ENCODE data around the gene CR1L.

DNA sequence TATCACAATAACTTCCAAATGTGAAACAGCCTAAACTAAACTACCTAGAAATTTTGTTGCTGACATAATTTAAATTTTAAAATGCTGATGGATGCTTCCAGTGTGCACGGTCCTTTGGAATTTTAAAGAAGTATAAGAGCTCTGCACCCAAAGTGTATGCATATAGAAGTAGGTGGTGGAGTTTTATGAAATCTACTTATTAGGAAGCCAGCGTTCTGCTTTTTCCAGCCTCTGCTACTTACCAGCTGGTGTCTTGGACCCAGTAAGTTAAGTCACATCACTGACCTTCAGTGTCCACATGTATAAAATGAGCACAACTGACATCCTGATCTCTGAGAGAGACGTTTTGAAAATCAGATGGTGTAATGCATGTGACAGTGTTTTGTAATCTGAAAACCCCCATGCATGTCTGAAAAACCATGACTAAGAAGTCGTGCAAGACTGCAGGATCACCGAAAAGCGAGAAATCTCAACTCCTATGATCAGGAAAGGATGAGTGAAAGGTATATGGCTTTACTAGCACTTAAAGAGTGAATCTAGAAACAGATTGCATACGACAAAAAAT lies 1.9 kb downstream of the CR1 start:
- RRBS: no CpG with 5 or more reads among the region's 7 CpGs
CAGE:
- cytosol, long polyA plus RNA: no peak
- long polyA plus RNA: no peak
- nucleus, long polyA plus RNA: no peak

DNA sequence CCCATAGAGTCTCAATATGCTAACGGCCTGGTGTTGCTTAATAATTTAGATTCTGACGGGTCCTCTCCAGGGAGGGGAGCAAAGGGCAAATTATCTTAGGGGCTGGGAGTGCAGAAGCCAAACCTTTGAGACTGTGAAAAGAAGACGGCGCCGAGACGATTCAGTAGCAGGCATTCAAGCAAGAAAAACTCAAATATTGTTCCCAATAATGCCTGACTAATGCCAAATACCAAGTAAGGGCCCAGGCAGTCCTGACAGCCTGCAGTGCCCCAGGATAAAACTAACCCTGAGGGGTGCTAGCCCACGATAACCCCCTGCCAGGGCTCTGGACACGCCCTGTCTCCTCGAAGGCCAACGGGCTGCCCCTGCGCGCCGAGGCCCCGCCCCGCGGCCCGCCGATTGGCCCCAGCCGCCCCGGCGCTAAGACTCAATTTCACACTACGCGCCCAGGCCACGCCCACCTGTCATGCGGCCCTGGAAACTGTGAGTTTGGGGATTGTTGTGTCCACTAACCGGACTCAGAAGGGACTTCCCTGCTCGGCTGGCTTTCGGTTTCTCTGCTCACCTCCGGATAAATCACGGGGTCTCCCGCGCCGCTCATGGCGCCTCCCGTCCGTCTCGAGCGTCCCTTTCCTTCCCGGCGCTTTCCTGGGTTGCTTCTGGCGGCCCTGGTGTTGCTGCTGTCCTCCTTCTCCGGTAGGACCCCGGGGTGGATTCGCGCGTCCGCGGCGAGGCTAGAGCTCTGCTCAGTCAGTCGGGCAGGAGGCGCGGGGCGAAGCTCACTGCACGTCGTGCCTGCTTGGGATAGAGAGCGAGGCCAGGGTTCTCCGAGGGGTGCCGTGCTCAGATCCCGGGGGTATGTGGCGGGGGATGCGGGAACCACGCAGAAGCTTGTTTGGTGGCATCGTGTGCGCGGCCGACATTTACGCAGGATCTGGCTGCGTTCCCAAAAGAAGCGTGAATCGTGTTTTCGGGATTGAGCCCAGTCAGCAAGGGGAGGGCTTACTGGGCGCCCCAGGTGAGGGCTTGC lies at the start of gene CR1L:
Gene CR1L, plus strand, starts transcription at position 499 of the 1,030 bp plus-strand sequence.
- RRBS: 92% methylated on average over 19 of the region's 72 CpGs
CAGE:
- cytosol, long polyA plus RNA: no peak
- long polyA plus RNA: no peak
- nucleus, long polyA plus RNA: start-site peak on the plus strand centred at position 493 of the sequence, 59 bp wide, 12 reads

- RRBS: no CpG with 5 or more reads among the region's 10 CpGs
CAGE:
- cytosol, long polyA plus RNA: no peak
- long polyA plus RNA: no peak
- nucleus, long polyA plus RNA: no peak
Measured at GRCh38 chr1:207813486-207814515, 61.9 kb downstream of the CD46 start.

DNA sequence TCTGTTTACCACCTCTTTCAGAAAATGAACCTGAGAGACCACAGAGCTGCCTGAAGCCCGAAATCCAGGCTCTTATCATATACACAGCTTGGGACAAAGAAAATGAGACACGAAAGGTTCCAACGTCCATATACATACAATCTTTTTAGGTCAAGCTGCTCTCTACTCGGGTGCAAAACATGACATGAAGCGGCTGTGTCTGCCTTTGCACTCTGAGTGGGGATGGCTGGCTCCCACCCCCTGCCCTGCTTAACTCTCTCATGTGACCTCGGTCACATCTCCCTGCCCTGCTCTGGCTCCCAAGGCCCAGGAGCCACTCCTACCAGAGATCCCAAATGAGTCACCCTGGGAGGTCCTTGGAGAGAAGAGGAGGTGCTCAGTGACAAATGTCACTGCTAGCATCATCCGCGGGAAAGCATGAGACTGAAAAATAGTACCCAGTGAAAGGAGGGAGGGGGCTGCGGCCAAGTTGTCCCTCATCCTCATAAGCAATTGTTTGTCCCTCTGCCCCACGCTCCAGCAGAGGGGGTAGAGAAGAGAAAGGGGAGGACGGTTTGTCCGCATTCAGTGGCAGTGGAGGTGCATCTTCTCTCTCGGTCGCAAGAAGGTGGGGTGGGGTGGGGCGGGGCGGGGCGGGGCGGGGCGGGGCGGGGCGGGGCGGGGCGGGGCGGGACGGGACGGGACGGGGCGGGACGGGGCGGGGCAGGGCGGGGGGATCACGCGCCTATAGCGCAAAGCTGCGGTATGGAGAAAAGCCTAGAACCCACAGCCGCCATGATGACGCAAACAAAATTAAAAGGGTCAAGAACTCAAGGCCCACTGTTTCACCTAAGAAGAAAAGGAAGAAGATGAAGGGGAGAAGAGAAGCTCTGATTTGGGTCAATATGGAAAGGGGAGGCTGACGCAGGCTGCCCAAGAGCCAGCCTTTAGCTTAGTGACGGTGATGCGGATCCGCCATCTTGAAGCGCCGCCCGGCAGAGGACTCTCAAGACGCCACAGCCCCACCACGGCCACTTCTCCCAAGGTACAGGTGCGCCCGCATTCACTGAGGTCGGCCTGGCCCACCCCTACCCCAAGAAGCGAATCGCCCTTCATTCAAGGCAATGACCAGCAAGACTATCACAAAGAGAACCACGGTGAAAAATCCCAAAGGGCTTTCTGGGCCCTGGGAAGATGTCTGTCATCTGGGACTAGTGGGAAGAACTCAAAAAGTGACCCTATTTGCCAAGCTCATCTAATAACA lies 66.2 kb downstream of the CD46 start:
- RRBS: no CpG with 5 or more reads among the region's 52 CpGs
CAGE:
- cytosol, long polyA plus RNA: no peak
- long polyA plus RNA: no peak
- nucleus, long polyA plus RNA: no peak

GRCh38 chr1:207848052-207848901 lies 62.6 kb downstream of the CD34 start:
- RRBS: no CpG with 5 or more reads among the region's 8 CpGs
CAGE:
- cytosol, long polyA plus RNA: no peak
- long polyA plus RNA: no peak
- nucleus, long polyA plus RNA: no peak

GRCh38 chr1:207868507-207868800 lies 42.5 kb downstream of the CD34 start:
- RRBS: 6% methylated on average over 3 of the region's 17 CpGs
CAGE:
- cytosol, long polyA plus RNA: no peak
- long polyA plus RNA: no peak
- nucleus, long polyA plus RNA: no peak

GRCh38 chr1:207872762-207873621 lies 37.9 kb downstream of the CD34 start:
- RRBS: no CpG with 5 or more reads among the region's 8 CpGs
CAGE:
- cytosol, long polyA plus RNA: no peak
- long polyA plus RNA: no peak
- nucleus, long polyA plus RNA: no peak

DNA sequence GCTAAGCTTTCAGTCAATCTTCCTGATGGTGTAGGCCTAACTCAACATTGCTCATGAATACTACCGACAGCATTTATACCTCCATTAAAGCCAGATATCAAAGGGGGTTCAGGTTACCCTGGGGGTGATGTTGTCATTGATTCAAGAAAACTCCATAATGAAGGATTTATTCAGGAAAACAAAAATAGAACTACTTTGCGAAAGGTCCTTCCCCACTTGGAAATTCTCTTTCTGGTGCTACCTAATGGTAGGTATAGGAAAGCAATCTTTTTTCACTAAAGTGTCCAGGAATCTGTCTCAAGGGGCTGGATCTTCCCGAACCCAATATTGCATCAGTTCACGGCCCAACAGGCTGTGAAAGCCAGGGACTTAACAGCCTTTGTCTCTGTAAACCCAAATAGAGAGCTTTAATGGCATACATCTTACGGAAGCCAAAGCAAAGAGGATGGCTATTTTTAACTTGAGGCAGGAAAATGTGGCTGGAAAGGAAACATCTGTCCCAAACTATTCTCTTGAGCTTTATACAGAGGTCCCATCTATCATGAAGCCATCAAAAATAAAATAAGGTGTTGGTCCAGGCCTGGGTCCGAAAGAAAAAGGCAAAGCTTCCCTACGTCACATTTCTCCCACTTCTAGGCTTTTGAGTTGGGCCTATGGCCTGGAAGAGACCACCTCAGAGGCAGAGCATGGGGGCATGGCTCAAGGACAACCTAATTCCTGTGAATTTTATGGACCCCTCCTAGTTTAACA lies 7.6 kb upstream of the CD34 start:
- RRBS: no CpG with 5 or more reads among the region's 7 CpGs
CAGE:
- cytosol, long polyA plus RNA: no peak
- long polyA plus RNA: no peak
- nucleus, long polyA plus RNA: no peak

GRCh38 chr1:207919738-207920330 lies 8.9 kb upstream of the CD34 start:
- RRBS: no CpG with 5 or more reads among the region's 2 CpGs
CAGE:
- cytosol, long polyA plus RNA: no peak
- long polyA plus RNA: no peak
- nucleus, long polyA plus RNA: no peak

DNA sequence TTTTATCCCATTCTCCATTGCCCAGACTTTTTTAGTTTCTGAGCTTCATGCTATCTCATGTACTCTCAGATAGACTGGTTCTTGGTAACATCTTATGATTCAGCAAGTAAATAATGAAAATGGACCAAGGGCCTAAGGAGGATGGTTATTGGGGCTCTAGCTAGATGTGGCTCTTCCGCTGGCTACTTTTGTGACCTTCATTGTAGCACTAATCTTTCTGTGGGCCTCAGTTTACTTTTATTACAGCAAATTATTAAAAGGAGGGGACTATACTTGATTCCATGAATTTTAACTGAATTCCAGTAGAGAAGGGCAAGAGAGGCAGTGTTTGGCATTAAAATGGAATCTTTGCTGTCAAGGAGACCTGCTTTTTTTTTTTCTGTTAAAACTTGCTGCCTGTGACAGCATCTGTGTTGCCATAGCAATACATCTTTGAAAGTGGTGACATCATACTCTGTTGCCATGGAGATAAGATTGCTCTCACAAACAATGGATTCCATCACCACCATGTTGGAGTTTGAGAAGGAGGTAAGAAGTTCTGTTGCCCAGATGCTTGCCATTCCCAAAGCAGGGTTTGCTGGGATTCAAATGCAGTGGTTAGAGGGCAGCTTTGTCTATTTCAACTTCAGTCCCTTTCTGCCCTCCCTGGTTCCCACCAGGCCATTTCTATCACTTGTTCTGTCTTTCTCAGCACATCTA lies 150.0 kb downstream of the PLXNA2 start:
- RRBS: no CpG with 5 or more reads among the region's 1 CpG
CAGE:
- cytosol, long polyA plus RNA: no peak
- long polyA plus RNA: no peak
- nucleus, long polyA plus RNA: no peak

DNA sequence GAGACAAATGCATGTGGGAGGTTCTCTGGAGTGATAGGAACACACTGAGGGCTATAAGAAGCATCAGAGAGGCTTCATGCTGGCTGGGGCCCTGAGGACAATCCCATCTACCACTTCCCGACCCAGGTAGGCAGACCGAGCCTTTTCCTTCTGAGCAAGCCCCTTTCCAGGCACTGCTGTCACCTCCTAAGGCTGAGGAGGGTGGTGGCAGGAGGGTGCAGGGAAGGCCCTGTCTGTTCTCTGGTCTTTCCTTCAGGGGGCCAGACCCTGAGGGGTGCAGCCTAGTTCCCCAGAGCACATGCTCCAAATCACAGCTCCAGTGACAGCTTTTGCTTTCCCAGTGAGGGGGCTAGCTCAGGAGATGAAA lies 63.1 kb downstream of the PLXNA2 start:
- RRBS: no CpG with 5 or more reads among the region's 2 CpGs
CAGE:
- cytosol, long polyA plus RNA: no peak
- long polyA plus RNA: no peak
- nucleus, long polyA plus RNA: no peak

GRCh38 chr1:208203878-208204090 lies 40.4 kb downstream of the PLXNA2 start:
- RRBS: no CpG with 5 or more reads among the region's 3 CpGs
CAGE:
- cytosol, long polyA plus RNA: no peak
- long polyA plus RNA: no peak
- nucleus, long polyA plus RNA: no peak

- RRBS: no CpG with 5 or more reads among the region's 9 CpGs
CAGE:
- cytosol, long polyA plus RNA: no peak
- long polyA plus RNA: no peak
- nucleus, long polyA plus RNA: no peak
Measured at GRCh38 chr1:208234484-208235248, 9.5 kb downstream of the PLXNA2 start.

- RRBS: no CpG with 5 or more reads among the region's 12 CpGs
CAGE:
- cytosol, long polyA plus RNA: no peak
- long polyA plus RNA: no peak
- nucleus, long polyA plus RNA: no peak
Measured at GRCh38 chr1:208252453-208252856, 8.3 kb upstream of the PLXNA2 start.

- RRBS: no CpG with 5 or more reads among the region's 8 CpGs
CAGE:
- cytosol, long polyA plus RNA: no peak
- long polyA plus RNA: no peak
- nucleus, long polyA plus RNA: no peak
Measured at GRCh38 chr1:208309698-208310217, 65.6 kb upstream of the PLXNA2 start.

DNA sequence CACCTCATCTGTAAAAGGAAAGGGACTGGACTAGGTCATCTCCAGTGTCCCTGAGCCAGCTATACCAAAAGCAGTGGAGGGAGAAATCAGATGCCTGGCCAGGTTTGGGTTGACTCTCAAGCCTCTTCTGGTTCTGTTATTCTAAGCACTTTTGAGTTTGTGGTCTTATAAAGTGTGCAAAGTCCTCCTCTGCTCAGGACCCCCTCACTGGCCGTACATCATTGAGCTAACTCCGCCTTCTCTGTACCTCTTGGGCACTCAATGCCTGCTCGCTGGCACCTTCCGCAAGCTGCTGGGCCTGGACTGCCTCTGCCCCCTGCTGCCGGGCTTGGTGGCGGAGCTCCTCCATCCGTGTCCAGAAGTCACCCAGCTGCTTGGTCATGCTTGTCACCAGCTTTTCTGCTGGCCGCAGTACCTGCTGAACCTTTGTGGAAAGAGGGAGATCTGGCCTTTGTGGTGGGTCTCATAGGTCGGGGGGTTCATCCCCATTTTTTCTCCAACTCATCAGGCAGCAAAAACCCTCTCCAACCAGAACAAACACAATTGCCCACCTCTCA lies 33.7 kb downstream of the CAMK1G start:
- RRBS: no CpG with 5 or more reads among the region's 9 CpGs
CAGE:
- cytosol, long polyA plus RNA: no peak
- long polyA plus RNA: no peak
- nucleus, long polyA plus RNA: no peak

GRCh38 chr1:209641742-209642292 lies 10.4 kb downstream of the LAMB3 start:
- RRBS: no CpG with 5 or more reads among the region's 5 CpGs
CAGE:
- cytosol, long polyA plus RNA: no peak
- long polyA plus RNA: no peak
- nucleus, long polyA plus RNA: no peak

- RRBS: no CpG with 5 or more reads among the region's 7 CpGs
CAGE:
- cytosol, long polyA plus RNA: no peak
- long polyA plus RNA: no peak
- nucleus, long polyA plus RNA: no peak
Measured at GRCh38 chr1:209653771-209654368, 1.6 kb upstream of the LAMB3 start.

- RRBS: no CpG with 5 or more reads among the region's 7 CpGs
CAGE:
- cytosol, long polyA plus RNA: no peak
- long polyA plus RNA: no peak
- nucleus, long polyA plus RNA: no peak
Measured at GRCh38 chr1:209657049-209657770, 5.0 kb upstream of the LAMB3 start.

- RRBS: no CpG with 5 or more reads among the region's 4 CpGs
CAGE:
- cytosol, long polyA plus RNA: no peak
- long polyA plus RNA: no peak
- nucleus, long polyA plus RNA: no peak
Measured at GRCh38 chr1:209721955-209722306, 17.3 kb downstream of the HSD11B1 start.

All from H1 (cell line).